Liver (tissue), 9 donors: ENCODE results near the genes TIPARP and RARRES1.

DNA sequence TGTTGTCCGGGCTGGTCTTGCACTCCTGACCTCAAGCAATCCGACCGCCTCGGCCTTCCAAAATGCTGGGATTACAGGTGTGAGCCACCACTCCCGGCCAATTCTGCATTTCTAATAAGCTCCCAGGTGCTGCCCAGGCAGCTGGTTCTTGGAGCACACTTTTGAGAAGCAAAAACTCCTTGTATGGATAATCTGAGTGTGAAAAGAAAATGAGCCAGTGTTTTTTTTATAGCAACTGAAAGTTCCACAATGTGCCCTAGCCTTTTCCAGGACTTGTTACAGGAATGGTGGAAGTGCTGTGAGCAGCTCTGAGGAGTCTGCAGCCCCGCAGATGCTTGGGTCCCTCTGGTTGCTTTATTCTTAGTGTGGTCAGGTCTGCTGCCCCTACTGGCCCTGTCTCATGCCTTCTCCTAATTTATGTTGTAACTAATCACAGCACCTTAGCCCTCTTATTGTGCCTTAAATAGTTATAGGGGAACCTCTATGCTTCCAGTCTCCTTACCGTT lies 13.5 kb upstream of the KCNAB1 start:
- PRO-cap, 5 experiments: no peak in any of the 5 experiments
- RAMPAGE, long total RNA, 2 experiments: no peak in any of the 2 experiments
- RRBS: no CpG with 5 or more reads among the region's 7 CpGs

DNA sequence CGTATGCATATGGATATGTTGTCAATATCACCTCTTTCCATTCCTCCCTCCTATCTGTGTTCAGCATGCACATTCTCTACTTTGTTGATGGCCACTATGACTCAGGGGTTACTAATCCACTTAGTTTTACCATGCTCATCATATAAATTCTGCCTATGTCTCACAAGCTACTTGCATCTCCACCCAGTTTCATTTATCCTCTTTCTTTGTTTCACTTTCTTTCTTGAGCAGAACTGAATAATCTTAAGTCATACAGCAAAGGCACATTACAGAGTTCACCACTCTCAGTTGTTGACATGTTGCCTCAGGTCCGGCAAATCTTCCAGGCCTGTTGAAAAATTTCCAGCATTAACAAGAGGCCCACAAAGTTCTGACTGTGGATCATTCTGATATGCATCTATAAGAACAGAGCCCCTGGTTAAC lies 71.5 kb downstream of the SSR3 start:
- PRO-cap, 5 experiments: peak in 1 of 5 experiments; most common plus-strand start position 281 of the sequence (in 1)
- RAMPAGE, long total RNA, 2 experiments: no peak in any of the 2 experiments
- RRBS: no CpG with 5 or more reads among the region's 2 CpGs

- PRO-cap, 5 experiments: no peak in any of the 5 experiments
- RAMPAGE, long total RNA, 2 experiments: no peak in any of the 2 experiments
- RRBS: no CpG with 5 or more reads among the region's 4 CpGs
These were observed 49.6 kb upstream of the SSR3 start for GRCh38 chr3:156604241-156605100.

- PRO-cap, 5 experiments: no peak in any of the 5 experiments
- RAMPAGE, long total RNA, 2 experiments: no peak in any of the 2 experiments
- RRBS: no CpG with 5 or more reads among the region's 11 CpGs
These were observed 30.8 kb upstream of the TIPARP start for GRCh38 chr3:156643401-156644252.

DNA sequence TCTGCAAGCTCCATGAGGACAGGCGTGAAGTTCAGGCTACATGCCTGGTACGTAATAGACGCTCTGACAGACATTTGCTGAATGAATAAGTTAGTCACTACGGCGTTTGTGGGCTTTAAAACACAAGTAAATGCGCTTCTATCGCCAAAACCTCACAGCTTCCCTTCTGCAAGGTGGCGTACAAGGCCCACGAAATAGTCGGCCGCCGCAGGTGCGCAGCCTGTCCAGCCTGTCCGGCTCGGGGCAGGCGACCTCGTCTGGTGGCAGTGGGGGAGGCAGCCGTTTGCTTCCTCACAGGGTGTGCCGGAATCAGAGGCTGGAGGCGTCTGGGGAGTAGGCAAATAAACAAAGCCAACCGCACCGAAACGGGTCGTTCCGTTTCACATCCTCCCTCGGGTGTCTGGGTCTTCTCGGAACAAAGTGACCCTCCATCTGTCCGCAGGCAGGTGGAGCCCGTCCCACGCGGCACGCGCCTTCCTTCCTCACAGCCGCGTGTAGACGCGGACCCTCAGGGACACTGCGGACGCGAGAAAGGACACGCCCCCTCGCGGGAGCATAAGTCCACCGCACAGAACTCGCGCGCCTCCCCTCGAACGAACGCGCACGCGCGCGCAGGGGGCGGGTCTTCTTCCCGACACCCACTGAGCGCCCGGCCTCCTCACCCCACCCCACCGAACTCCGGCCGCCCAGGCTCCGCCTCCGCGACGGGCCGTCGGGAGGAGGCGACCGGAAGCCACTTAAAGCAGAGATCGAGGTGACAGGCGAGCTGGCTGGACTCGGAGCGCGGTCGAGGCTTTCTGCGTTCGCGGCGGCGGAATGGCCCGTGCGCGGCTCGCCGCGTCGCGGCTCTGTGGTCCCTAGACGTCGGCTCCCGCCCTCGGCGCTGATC lies at the start of gene TIPARP:
Gene TIPARP, plus strand, starts transcription at position 745 of the 889 bp plus-strand sequence.
- PRO-cap, 5 experiments: peak in 5 of 5 experiments; most common plus-strand start position 745 of the sequence (in 5); most common minus-strand start position 259 of the sequence (in 4)
- RAMPAGE, long total RNA, 2 experiments: start-site peak on the plus strand in 2 of 2 experiments, centred at positions 757 to 767 of the sequence, 78 to 366 reads per replicate; start-site peak on the minus strand in 2 of 2 experiments, centred at positions 534 to 555 of the sequence, 35 to 48 reads per replicate
- RRBS: under 1% methylated on average over 16 of the region's 94 CpGs

GRCh38 chr3:156674862-156675865 lies 774 bp downstream of the TIPARP start:
- PRO-cap, 5 experiments: peak in 2 of 5 experiments; most common plus-strand start chr3:156675028 (in 1); most common minus-strand start chr3:156674928 (in 1)
- RAMPAGE, long total RNA, 2 experiments: no peak in any of the 2 experiments
- RRBS: 1% methylated on average over 41 of the region's 102 CpGs

DNA sequence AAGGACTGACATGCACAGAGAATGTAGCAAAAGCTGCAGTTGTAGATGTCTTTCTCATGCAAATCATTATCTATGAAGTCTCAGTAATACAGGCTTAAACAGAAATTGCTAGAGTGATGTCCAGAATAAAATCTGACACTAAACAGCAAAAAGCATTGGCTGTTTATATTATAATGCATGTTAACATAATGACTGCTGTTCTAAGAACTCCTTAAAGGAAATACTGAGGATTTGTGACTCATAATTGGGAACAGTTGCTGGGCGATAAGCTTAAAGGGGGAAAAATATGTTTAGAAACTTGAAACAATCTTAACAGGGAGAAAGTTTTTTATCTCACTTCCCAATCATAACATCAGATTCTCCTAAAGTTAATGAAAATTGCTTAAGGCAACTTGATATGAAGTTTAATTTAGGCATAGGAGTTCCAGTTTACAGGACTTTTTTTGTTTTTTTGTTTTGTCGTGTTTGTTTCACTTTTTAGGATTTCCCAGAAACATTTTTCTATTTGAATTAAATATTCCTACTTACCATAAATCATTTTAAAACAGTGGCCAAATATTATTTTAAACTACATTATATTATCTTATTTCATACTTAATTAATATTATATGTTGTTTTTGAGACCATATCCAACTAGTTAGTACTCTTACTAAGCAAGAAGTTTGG lies 17.6 kb downstream of the TIPARP start:
- PRO-cap, 5 experiments: no peak in any of the 5 experiments
- RAMPAGE, long total RNA, 2 experiments: no peak in any of the 2 experiments
- RRBS: no CpG with 5 or more reads among the region's 2 CpGs

DNA sequence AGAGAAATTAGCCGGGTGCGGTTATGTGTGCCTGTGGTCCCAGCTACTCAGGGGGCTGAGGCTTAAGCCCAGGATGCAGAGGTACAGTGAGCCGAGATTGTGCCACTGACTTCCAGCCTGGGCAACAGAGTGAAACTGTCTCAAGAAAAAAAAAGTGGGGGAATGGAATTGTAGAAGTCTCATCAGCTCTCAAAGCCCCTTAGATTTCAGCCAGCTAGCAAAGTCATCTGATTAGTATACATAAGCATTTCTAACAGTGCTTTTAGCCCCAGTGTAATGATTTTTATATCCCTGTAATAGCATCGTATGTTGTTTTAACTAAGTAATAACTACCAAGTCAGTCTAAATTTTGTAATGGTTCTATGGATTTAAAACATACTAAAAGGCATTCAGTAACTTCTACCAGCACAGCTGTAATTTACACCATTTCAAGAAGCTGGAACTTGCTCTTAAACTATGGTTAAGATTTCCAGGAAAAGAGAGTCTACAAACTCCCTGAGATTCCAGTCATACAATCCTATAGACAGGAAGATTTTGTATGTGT lies 33.4 kb downstream of the TIPARP start:
- PRO-cap, 5 experiments: no peak in any of the 5 experiments
- RAMPAGE, long total RNA, 2 experiments: no peak in any of the 2 experiments
- RRBS: no CpG with 5 or more reads among the region's 4 CpGs

DNA sequence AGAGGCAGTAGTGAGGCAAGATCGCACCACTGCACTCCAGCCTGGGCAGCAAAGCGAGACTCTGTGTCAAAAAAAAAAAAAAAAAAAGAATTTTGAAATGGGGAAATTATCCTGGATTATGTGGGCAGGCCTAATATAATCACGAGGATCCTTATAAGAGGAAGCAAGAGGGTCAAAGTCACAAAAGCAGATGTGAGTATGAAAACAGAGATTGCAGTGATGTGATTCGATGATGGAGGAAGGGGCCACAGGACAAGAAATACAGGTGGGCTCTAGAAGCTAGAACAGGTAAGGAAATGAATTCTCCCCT lies 159.6 kb downstream of the LEKR1 start:
- PRO-cap, 5 experiments: peak in 2 of 5 experiments; most common plus-strand start position 210 of the sequence (in 2)
- RAMPAGE, long total RNA, 2 experiments: no peak in any of the 2 experiments
- RRBS: no CpG with 5 or more reads among the region's 4 CpGs

DNA sequence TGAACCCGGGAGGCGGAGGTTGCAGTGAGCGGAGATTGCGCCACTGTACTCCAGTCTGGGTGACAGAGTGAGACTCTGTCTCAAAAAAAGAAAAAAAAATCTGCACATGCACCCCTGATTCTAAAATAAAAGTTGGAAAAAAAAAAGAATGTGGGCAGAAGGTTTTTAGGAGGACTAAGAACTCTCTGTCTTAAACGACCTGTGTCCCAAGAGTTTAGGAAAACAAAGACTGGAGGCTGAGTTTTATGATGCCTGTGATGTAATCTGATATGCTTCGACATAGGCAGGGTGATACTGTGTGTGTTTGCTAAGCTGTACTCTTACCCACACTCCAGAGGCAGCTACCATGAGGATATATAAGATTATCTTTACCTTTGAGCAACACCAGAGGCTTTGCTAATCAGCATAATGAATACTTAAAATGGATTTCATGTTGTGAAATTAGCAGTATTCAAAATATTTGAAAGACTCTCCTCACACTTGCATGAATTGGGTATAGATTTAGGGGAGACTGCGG lies 34.2 kb downstream of the CCNL1 start:
- PRO-cap, 5 experiments: no peak in any of the 5 experiments
- RAMPAGE, long total RNA, 2 experiments: no peak in any of the 2 experiments
- RRBS: no CpG with 5 or more reads among the region's 7 CpGs

DNA sequence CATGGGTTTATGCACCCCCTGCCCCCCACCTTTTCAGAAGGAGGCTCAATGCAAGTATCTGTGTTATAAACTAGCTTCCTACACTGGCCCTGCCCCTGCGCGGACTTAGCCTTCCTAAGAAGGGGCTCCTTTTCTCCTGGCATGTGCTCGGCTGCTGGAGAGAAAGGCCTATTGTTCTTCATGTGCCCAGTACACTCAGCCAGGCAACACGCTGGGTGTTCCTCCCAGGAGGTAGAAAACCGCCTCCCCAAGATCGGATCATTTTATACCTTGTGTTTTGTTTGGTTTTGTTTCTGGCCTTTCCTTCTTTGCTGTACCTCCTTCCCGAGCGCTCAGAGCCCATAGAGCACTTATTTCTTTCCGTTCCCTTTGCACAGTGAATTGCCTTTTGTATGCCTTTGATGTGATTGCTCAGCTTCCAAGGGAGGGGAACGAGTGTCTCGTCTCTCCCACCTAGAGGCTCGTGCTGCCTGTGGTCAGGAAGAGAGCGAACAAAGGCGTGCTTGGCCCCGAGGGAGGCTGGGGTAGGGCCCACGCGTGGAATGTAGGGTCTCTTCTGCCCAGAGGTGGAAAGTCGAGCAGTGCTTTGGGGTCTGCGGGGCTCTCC lies 30.1 kb downstream of the CCNL1 start:
- PRO-cap, 5 experiments: no peak in any of the 5 experiments
- RAMPAGE, long total RNA, 2 experiments: no peak in any of the 2 experiments
- RRBS: no CpG with 5 or more reads among the region's 19 CpGs

GRCh38 chr3:157133540-157133992 lies 26.4 kb downstream of the CCNL1 start:
- PRO-cap, 5 experiments: peak in 1 of 5 experiments; most common plus-strand start chr3:157133836 (in 1)
- RAMPAGE, long total RNA, 2 experiments: no peak in any of the 2 experiments
- RRBS: no CpG with 5 or more reads among the region's 1 CpG

- PRO-cap, 5 experiments: no peak in any of the 5 experiments
- RAMPAGE, long total RNA, 2 experiments: no peak in any of the 2 experiments
- RRBS: no CpG with 5 or more reads among the region's 6 CpGs
These were observed 3.1 kb downstream of the CCNL1 start for GRCh38 chr3:157156925-157157263.

DNA sequence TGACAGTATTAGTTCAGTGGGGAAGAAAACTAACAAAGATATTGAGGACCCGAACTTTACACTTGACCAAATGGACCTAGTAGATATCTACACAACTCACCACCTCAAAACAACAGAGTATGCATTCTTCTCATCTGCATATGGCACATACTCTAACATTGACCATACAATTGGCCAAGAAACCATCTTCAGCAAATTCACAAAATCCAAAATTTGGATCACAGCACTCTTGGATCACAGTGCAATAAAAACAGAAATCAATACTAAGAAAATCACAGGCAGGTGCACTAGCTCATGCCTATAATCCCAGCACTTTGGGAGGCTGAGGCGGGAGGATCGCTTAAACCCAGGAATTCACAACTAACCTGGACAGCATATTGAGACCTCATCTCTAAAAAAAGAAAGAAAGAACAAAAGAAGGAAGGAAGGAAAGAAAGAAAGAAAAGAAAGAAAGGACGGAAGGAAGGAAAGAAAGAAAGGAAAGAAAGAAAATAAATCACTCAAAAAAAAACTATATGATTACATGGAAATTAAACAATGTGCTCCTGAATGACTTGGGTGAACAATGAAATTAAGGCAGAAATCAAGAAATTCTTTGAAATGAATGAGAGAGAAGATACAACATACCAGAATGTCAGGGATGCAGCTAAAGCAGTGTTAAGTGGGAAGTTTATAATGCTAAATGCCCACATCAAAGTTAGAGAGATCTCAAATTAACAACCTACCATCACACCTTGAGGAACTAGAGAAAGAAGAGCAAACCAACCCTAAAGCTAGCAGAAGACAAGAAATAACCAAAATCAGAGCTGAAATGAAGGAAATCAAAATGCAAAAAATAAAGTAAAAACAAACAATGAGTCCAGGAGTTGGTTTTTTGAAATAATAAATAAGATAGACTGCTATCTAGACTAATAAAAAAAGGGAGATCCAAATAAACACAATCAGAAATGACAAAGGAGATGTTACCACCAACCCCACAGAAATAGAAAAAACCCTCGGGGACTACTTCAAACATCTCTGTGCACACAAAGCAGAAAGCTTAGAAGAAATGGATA lies 29.4 kb upstream of the CCNL1 start:
- PRO-cap, 5 experiments: no peak in any of the 5 experiments
- RAMPAGE, long total RNA, 2 experiments: no peak in any of the 2 experiments
- RRBS: no CpG with 5 or more reads among the region's 5 CpGs

DNA sequence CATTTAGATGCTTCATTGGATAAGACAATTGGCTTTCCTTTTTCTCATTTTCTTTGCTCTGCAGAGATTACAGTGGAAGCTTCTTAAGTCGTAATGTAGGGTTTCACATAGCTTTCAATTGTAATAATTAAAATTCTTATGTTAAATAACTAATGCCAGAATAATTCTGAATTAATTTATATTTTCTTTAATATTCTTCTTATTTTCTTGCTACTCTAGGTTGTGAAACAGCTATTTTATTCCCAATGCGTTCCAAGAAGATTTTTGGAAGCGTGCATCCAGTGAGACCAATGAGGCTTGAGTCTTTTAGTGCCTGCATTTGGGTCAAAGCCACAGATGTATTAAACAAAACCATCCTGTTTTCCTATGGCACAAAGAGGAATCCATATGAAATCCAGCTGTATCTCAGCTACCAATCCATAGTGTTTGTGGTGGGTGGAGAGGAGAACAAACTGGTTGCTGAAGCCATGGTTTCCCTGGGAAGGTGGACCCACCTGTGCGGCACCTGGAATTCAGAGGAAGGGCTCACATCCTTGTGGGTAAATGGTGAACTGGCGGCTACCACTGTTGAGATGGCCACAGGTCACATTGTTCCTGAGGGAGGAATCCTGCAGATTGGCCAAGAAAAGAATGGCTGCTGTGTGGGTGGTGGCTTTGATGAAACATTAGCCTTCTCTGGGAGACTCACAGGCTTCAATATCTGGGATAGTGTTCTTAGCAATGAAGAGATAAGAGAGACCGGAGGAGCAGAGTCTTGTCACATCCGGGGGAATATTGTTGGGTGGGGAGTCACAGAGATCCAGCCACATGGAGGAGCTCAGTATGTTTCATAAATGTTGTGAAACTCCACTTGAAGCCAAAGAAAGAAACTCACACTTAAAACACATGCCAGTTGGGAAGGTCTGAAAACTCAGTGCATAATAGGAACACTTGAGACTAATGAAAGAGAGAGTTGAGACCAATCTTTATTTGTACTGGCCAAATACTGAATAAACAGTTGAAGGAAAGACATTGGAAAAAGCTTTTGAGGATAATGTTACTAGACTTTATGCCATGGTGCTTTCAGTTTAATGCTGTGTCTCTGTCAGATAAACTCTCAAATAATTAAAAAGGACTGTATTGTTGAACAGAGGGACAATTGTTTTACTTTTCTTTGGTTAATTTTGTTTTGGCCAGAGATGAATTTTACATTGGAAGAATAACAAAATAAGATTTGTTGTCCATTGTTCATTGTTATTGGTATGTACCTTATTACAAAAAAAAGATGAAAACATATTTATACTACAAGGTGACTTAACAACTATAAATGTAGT lies 6.0 kb downstream of the PTX3 start:
- PRO-cap, 5 experiments: no peak in any of the 5 experiments
- RAMPAGE, long total RNA, 2 experiments: no peak in any of the 2 experiments
- RRBS: no CpG with 5 or more reads among the region's 7 CpGs

- PRO-cap, 5 experiments: no peak in any of the 5 experiments
- RAMPAGE, long total RNA, 2 experiments: no peak in any of the 2 experiments
- RRBS: 5% methylated on average over 7 of the region's 46 CpGs
These were observed 39.8 kb upstream of the VEPH1 start for GRCh38 chr3:157542836-157543525.

GRCh38 chr3:157544831-157545039 lies 41.5 kb upstream of the VEPH1 start:
- PRO-cap, 5 experiments: no peak in any of the 5 experiments
- RAMPAGE, long total RNA, 2 experiments: no peak in any of the 2 experiments
- RRBS: no CpG with 5 or more reads among the region's 2 CpGs

DNA sequence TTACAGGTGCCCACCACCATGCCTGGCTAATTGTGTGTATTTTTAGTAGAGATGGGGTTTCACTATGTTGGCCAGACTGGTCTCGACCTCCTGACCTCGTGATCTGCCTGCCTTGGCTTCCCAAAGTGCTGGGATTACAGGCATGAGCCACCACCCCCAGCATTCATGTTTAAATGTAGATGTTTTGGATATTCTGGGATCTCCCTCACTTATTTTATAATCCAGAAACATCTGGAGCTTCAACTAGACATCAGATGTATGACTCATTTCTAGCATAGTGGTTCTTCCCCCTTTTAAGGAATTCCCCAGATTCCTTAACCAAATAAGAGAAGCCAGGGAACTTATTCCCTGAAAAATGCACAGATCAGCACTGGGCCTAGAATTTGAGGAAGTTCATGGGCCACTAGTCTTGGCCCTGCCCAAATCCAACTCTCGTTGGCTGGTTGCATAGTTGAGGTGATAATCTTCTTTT lies 20.5 kb downstream of the RARRES1 start:
- PRO-cap, 5 experiments: no peak in any of the 5 experiments
- RAMPAGE, long total RNA, 2 experiments: no peak in any of the 2 experiments
- RRBS: no CpG with 5 or more reads among the region's 3 CpGs

GRCh38 chr3:158712836-158713637 lies 19.2 kb downstream of the RARRES1 start:
- PRO-cap, 5 experiments: no peak in any of the 5 experiments
- RAMPAGE, long total RNA, 2 experiments: no peak in any of the 2 experiments
- RRBS: no CpG with 5 or more reads among the region's 13 CpGs

- PRO-cap, 5 experiments: peak in 3 of 5 experiments; most common plus-strand start chr3:158732201 (in 1); most common minus-strand start chr3:158732457 (in 2)
- RAMPAGE, long total RNA, 2 experiments: no peak in any of the 2 experiments
- RRBS: 2% methylated on average over 74 of the region's 103 CpGs
These were observed at the start of gene RARRES1 for GRCh38 chr3:158731971-158732919. Gene RARRES1 (minus strand): TSS chr3:158732457.